Measurements from ENCODE around the genes CSTF2, RPL36A, ARMCX1 and BEX5.

DNA sequence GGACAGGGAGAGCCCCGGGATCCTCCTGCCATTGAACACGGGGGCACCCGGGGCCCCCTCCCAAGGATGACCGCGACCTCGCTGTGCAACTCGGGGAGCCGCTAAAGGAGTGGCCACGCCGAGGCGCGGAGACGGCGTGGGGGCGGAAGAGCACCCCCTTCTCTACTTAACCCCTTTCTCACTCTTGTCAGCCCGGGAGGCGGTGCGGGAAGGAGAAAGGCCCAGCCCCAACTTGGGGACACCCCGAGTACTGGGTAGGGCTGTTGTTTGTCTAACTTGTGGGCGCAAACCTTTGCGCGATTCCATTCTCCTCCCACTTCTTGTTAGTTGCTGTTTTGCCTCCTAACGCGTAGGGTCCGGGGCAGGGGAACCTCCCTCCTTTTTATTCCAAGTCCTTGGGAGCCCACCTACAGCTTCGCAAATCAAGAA is 595 bp downstream of the DIAPH2 start:
- PRO-cap, 4 experiments = peak in 3 of 4 experiments; most common plus-strand start position 187 of the sequence (in 3); most common minus-strand start position 93 of the sequence (in 2)
- RAMPAGE, long total RNA, 2 experiments = no peak in any of the 2 experiments
- RRBS = no CpG with 5 or more reads among the region's 26 CpGs

GRCh38 chrX:100494516-100494921 is 84.4 kb upstream of the PCDH19 start:
- PRO-cap, 4 experiments = no peak in any of the 4 experiments
- RAMPAGE, long total RNA, 2 experiments = no peak in any of the 2 experiments
- RRBS = no CpG with 5 or more reads among the region's 2 CpGs

GRCh38 chrX:100819458-100820514 is at the start of gene CSTF2:
Gene CSTF2, plus strand, starts transcription at chrX:100820391.
- PRO-cap, 4 experiments = peak in 4 of 4 experiments; most common plus-strand start chrX:100820411 (in 4); most common minus-strand start chrX:100820270 (in 3)
- RAMPAGE, long total RNA, 2 experiments = start-site peak on the plus strand in 1 of 2 experiments, at chrX:100820383-100820412 at its widest, 122 reads per replicate
- RRBS = 17% methylated on average over 19 of the region's 59 CpGs

- PRO-cap, 4 experiments = no peak in any of the 4 experiments
- RAMPAGE, long total RNA, 2 experiments = no peak in any of the 2 experiments
- RRBS = no CpG with 5 or more reads among the region's 2 CpGs
Observed at GRCh38 chrX:100948577-100949058, 19.9 kb upstream of the XKRX start.

- PRO-cap, 4 experiments = no peak in any of the 4 experiments
- RAMPAGE, long total RNA, 2 experiments = no peak in any of the 2 experiments
- RRBS = no CpG with 5 or more reads among the region's 1 CpG
Observed at GRCh38 chrX:101029127-101029690, 22.7 kb downstream of the TRMT2B start.

- PRO-cap, 4 experiments = peak in 4 of 4 experiments; most common plus-strand start chrX:101391015 (in 4); most common minus-strand start chrX:101390899 (in 2)
- RAMPAGE, long total RNA, 2 experiments = start-site peak on the plus strand in 2 of 2 experiments, at chrX:101391009-101391016 at its widest, 716 to 5,452 reads per replicate
- RRBS = 56% methylated on average over 3 of the region's 51 CpGs
Observed at GRCh38 chrX:101390381-101391578, at the start of gene RPL36A. Gene RPL36A, plus strand, starts transcription at chrX:101391011.

- PRO-cap, 4 experiments = no peak in any of the 4 experiments
- RAMPAGE, long total RNA, 2 experiments = no peak in any of the 2 experiments
- RRBS = no CpG with 5 or more reads among the region's 17 CpGs
Observed at GRCh38 chrX:101412150-101413295, 4.5 kb downstream of the HNRNPH2 start.

DNA sequence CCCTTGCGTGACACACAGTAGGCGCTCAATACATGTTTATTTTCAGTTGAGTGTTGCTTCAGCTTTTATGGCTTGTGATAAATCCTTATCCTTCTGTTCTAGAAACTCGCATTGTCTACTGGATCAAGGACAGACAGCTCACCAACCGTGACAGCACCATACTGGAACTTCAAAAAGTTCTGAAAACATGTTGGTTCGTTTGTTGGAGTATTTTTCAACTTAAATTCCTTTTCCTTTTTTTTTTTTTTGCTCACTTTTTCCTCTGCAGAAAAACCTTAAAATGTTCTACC is 10.7 kb downstream of the HNRNPH2 start:
- PRO-cap, 4 experiments = no peak in any of the 4 experiments
- RAMPAGE, long total RNA, 2 experiments = no peak in any of the 2 experiments
- RRBS = no CpG with 5 or more reads among the region's 5 CpGs

DNA sequence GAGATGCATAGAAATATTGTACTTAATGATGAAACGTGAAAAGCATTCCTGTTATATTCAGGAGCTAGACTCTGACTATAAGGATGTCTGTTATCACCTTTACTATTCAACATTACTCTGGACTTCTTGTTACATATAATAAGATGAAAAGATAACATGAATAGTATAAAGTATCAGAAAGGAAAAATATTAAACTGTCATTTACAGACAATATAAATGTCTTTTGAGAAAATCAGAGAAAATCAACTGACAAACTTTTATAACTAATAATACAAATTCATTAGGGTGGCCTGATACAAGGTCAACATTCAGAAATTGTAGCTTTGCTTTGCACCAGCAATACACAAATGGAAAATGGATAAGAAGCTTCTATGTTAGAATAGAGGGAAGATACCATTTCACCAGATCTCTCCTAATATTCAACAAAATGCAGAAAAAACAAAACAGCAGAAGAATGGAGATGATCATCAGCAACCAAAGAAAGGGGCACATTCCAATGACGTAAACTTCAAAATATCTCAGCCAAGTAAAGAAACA is 7.2 kb upstream of the ARMCX4 start:
- PRO-cap, 4 experiments = no peak in any of the 4 experiments
- RAMPAGE, long total RNA, 2 experiments = no peak in any of the 2 experiments
- RRBS = no CpG with 5 or more reads among the region's 2 CpGs

GRCh38 chrX:101550090-101550743 is at the start of gene ARMCX1:
Gene ARMCX1, plus strand, starts transcription at chrX:101550547.
- PRO-cap, 4 experiments = peak in 4 of 4 experiments; most common plus-strand start chrX:101550519 (in 3); most common minus-strand start chrX:101550410 (in 2)
- RAMPAGE, long total RNA, 2 experiments = start-site peak on the plus strand in 1 of 2 experiments, at chrX:101550555-101550583 at its widest, 38 reads per replicate
- RRBS = 11% methylated on average over 1 of the region's 25 CpGs

- PRO-cap, 4 experiments = peak in 4 of 4 experiments; most common plus-strand start chrX:101551320 (in 1); most common minus-strand start chrX:101551272 (in 2)
- RAMPAGE, long total RNA, 2 experiments = start-site peak on the plus strand in 1 of 2 experiments, at chrX:101551571-101551622 at its widest, 8 reads per replicate
- RRBS = no CpG with 5 or more reads among the region's 38 CpGs
Observed at GRCh38 chrX:101550744-101551882, 766 bp downstream of the ARMCX1 start.

GRCh38 chrX:101624894-101625240 is 1.9 kb downstream of the ARMCX3 start:
- PRO-cap, 4 experiments = no peak in any of the 4 experiments
- RAMPAGE, long total RNA, 2 experiments = no peak in any of the 2 experiments
- RRBS = no CpG with 5 or more reads among the region's 6 CpGs

DNA sequence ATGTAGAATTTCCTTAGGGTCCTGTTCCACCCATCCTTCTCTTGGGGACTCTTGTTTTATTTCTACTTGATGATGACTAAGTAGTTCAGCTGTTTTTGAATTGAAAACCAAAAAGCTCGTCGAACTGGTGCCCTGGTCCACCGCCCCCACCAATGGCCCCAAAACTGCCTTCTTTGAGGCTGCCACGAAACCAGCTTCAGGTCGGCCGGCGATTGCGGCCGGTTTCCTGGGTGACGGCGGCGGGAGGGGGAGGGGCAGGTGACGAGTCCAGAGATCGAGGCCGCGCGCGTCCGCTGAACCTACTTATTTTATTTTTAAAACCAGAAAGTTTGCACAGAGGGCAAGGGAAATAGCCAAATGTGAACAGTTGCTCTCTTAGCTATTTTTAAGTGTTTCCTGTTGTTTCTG is 120.7 kb upstream of the ARMCX2 start:
- PRO-cap, 4 experiments = no peak in any of the 4 experiments
- RAMPAGE, long total RNA, 2 experiments = no peak in any of the 2 experiments
- RRBS = no CpG with 5 or more reads among the region's 19 CpGs

DNA sequence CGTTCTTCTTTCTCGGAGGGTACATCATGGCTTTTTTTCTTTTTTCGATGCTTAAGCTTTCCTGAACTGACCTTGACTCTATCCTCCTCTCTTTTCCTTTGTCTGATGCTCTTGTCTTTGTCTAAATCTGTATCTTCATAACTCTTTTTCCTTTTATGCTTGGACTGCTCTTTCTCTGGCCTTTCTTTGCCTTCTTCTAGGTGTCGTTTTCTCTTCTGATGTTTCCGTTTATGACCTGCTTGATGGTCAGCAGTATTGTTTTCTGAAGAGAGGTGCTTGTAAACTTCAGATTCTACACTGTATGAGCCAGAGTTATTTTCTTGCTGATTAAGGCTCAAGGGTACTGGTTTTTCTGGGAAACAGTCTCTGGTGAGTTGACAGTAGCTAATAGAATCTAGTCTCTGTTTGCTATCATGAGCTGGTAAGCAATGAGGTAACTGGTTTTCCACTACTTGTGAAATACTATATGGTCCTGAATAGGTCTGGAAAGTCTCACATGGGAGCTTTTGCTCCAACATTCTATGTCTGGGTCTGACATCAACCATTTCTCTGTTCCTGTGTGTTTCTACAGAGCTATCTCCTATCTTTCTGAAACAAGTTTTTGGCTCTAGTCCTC is 48.1 kb downstream of the ZMAT1 start:
- PRO-cap, 4 experiments = no peak in any of the 4 experiments
- RAMPAGE, long total RNA, 2 experiments = start-site peak on the minus strand in 1 of 2 experiments, centred at position 316 of the sequence, 8 reads per replicate
- RRBS = no CpG with 5 or more reads among the region's 5 CpGs

- PRO-cap, 4 experiments = peak in 2 of 4 experiments; most common plus-strand start chrX:101930473 (in 2)
- RAMPAGE, long total RNA, 2 experiments = no peak in any of the 2 experiments
- RRBS = no CpG with 5 or more reads among the region's 1 CpG
Observed at GRCh38 chrX:101930218-101930621, 1.6 kb downstream of the ZMAT1 start.

- PRO-cap, 4 experiments = peak in 4 of 4 experiments; most common plus-strand start chrX:102156120 (in 2); most common minus-strand start chrX:102155963 (in 4)
- RAMPAGE, long total RNA, 2 experiments = start-site peak on the minus strand in 2 of 2 experiments, at chrX:102155919-102155982 at its widest, 17 to 198 reads per replicate
- RRBS = no CpG with 5 or more reads among the region's 27 CpGs
Observed at GRCh38 chrX:102155710-102156501, at the start of gene BEX5. Gene BEX5, minus strand, starts transcription at chrX:102155977.

GRCh38 chrX:102515799-102516209 is 735 bp downstream of the TMSB15A start:
- PRO-cap, 4 experiments = no peak in any of the 4 experiments
- RAMPAGE, long total RNA, 2 experiments = no peak in any of the 2 experiments
- RRBS = no CpG with 5 or more reads among the region's 12 CpGs

GRCh38 chrX:102654811-102655266 is 3.6 kb downstream of the GPRASP1 start:
- PRO-cap, 4 experiments = no peak in any of the 4 experiments
- RAMPAGE, long total RNA, 2 experiments = no peak in any of the 2 experiments
- RRBS = no CpG with 5 or more reads among the region's 3 CpGs

GRCh38 chrX:102712599-102713387 is 545 bp downstream of the GPRASP2 start:
- PRO-cap, 4 experiments = peak in 4 of 4 experiments; most common plus-strand start chrX:102712857 (in 2); most common minus-strand start chrX:102712790 (in 2)
- RAMPAGE, long total RNA, 2 experiments = start-site peak on the plus strand in 1 of 2 experiments, at chrX:102712845-102712923 at its widest, 46 reads per replicate
- RRBS = 34% methylated on average over 16 of the region's 58 CpGs

GRCh38 chrX:102864853-102865393 is 72.1 kb upstream of the RAB40AL start:
- PRO-cap, 4 experiments = no peak in any of the 4 experiments
- RAMPAGE, long total RNA, 2 experiments = no peak in any of the 2 experiments
- RRBS = no CpG with 5 or more reads among the region's 3 CpGs